ENCODE measurements around a stretch of chr2.

GRCh38 chr2:207254504-207255478 lies 89.0 kb upstream of the KLF7 start:
- CAGE, long polyA plus RNA: no peak
- RRBS: no CpG with 5 or more reads among the region's 9 CpGs

DNA sequence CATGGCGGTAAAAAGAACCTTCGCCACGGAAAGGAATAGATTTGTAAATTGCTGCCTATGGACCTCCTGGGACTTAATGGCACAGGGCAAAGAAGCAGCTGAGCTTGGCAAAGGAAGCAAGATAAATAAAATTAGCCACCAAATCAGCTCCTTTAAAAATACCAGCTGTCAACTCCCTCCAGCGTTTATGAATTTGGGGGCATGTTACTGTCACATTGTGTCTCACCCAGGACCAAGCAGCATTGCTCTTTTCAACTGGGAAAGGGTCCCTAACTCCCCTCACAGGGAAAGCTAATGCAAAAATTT lies 118.8 kb upstream of the KLF7 start:
- CAGE, long polyA plus RNA: no peak
- RRBS: no CpG with 5 or more reads among the region's 4 CpGs

- CAGE, long polyA plus RNA: no peak
- RRBS: no CpG with 5 or more reads among the region's 5 CpGs
Observed at GRCh38 chr2:207330761-207331190, 165.0 kb upstream of the KLF7 start.

- CAGE, long polyA plus RNA: no peak
- RRBS: no CpG with 5 or more reads among the region's 7 CpGs
Observed at GRCh38 chr2:207501730-207502590, 27.8 kb upstream of the CREB1 start.

DNA sequence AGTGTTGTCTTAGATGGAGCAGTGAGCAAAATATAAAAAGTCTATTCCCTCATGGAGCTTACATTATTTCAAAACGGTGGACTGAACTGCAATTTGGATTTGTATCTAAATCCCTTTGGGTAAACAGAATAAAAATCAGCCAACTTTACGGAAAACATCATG lies 76.0 kb upstream of the FZD5 start:
- CAGE, long polyA plus RNA: no peak
- RRBS: no CpG with 5 or more reads among the region's 2 CpGs

DNA sequence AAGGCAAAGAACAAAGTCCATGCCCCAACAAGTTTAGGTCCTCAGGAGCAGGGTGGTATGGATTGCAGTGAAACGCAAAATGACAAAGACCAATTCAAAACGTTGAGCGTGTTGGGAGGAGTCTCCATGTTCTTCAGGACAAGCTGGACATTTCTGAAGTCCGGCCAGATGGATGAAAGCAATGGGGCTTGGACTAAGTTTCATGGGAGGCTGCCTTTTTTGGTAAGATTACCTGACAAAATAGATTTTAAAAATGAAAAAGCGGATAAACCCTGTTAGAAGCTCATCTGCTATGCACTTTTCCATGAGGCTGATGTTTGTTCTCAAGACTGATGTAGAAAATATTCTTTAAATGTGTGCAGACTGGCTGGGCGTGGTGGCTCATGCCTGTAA lies 79.0 kb upstream of the FZD5 start:
- CAGE, long polyA plus RNA: no peak
- RRBS: no CpG with 5 or more reads among the region's 6 CpGs

GRCh38 chr2:207860736-207861185 lies 91.1 kb upstream of the FZD5 start:
- CAGE, long polyA plus RNA: no peak
- RRBS: no CpG with 5 or more reads among the region's 1 CpG

- CAGE, long polyA plus RNA: no peak
- RRBS: no CpG with 5 or more reads among the region's 5 CpGs
Observed at GRCh38 chr2:207897445-207897767, 127.7 kb upstream of the FZD5 start.

GRCh38 chr2:207926106-207926534 lies 99.2 kb downstream of the PLEKHM3 start:
- CAGE, long polyA plus RNA: no peak
- RRBS: no CpG with 5 or more reads among the region's 3 CpGs

GRCh38 chr2:209808359-209808963 lies 36.8 kb downstream of the UNC80 start:
- CAGE, long polyA plus RNA: no peak
- RRBS: 85% methylated on average over 4 of the region's 34 CpGs

DNA sequence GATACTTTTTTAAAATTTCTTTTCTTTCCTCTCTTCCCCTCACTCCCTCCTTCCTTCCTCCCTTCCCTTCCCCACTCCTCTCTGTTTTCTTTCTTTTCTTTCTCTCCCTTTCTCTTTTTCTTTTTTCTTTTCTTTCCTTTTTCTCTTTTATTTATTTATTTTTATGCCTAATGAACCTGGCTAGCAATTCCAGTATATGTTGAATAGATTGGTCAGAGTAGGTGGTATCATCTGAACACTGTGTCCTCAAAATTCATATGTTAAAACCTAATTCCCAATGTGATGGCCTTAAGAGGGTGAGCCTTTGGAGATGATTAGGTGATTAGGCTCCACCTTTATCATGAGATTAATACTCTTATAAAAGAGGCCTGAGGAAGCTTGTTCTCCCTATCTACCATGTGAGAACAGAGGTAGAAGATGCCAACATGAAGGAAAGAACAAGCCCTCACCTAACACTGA lies 30.1 kb downstream of the KANSL1L start:
- CAGE, long polyA plus RNA: no peak

DNA sequence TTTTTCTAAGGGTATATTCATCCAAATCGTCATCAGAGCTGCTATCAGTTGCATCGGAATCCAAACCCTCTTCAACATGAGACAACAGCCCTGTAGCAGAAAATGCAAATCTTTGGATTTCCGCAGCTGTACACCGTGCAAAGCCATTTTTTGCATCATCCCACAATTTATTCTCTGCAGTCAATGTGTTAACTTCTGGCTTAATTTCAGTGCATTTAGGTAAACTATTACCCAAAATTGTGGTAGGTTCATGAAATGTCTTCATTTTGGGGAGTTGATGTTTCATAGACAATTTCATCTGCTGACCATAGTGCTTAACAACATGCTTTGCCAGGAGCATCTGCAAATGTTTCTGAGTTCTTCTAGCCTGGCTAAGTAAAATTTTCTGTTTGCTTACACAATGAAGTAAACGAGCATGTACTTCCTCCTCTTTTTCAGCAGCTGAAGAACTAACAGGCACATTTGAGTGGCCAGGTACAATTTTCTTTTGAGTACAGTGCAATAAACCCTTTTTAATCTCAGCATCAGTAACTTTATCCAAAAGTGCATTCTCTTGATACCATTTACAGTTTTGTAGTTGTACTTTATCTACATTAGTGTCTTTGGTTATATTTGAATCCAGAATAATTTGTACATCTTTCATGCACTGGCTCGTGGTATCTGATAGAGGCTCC lies 17.6 kb downstream of the KANSL1L start:
- CAGE, long polyA plus RNA: no peak
- RRBS: no CpG with 5 or more reads among the region's 6 CpGs

DNA sequence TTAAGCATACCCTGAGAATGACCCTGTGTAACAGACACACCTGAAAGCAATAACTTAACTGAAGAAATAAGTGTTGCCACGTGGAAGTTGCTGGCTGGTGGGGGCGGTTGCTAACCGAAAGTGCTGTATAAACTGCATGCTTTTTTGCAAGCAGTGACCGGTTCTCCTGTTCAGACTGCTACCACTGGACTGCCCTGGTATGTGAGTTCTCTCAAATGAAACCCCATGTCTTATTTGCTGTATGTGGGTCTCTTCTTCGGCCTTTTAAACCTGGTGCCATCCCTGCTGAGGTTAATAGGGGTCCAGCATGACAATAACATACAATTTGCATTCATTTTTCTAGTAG lies 28.0 kb upstream of the ACADL start:
- CAGE, long polyA plus RNA: no peak
- RRBS: no CpG with 5 or more reads among the region's 5 CpGs

- CAGE, long polyA plus RNA: no peak
- RRBS: no CpG with 5 or more reads among the region's 7 CpGs
Observed at GRCh38 chr2:210561100-210562039, 5.0 kb downstream of the CPS1 start.

DNA sequence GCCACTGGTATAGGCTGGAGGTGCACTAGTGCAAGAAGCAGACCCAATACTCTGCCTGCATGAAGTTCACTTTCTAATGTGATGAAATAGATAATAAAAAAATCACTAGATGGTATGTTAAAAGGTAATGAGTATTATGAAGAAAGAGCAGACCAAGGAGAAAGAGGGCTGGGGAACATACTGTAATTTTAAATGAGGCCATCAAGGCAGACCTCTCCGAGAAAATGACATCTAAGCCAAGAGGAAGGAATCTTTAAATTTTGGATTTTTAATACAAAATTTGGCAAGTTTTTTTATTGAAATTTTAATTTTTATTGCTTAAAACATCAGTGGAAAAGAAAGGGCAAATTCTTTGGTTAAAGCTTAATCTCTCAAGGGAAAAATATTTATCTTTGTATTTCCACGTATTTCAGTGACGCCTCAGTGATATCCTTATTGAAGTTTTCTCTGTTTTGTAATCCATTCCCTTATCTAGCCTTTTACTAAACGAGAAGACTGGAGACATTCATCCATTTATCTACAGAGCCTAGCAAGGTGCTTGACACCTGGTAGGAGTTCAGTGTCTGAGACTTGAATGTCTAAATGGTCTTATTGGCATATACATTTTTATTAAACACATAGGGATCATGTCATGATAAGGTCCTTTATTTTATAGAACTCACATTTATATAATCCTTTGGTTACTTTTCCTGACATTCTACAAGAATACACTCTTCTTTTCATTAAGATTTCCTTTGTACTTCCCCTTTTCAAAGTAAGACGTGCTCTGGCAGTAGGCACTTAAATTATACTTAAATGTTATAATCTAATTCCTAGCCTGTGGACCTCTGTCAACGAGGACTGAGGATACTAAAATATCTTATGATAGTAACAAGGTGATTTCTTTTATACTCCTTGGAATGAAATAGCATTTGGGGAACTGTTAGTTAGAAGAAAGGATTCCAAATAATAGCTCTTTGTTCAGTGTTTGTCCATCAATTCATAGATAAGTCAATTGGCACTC lies 13.0 kb downstream of the CPS1 start:
- CAGE, long polyA plus RNA: no peak
- RRBS: no CpG with 5 or more reads among the region's 6 CpGs

GRCh38 chr2:211899797-211900530 lies 638.6 kb downstream of the ERBB4 start:
- CAGE, long polyA plus RNA: no peak
- RRBS: no CpG with 5 or more reads among the region's 6 CpGs

DNA sequence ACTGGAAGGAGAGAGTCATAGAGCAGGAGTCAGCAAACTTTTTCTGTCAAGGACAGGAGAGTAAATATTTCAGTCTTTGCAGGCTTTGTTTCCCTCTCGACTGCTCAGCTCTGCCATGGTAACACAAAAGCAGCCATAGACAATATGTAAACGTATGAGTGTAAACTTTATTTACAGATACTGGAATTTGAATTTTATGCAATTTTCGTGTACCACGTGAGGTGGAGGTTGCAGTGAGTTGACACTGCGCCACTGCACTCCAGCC lies 266.3 kb upstream of the FN1 start:
- CAGE, long polyA plus RNA: no peak
- RRBS: no CpG with 5 or more reads among the region's 5 CpGs

DNA sequence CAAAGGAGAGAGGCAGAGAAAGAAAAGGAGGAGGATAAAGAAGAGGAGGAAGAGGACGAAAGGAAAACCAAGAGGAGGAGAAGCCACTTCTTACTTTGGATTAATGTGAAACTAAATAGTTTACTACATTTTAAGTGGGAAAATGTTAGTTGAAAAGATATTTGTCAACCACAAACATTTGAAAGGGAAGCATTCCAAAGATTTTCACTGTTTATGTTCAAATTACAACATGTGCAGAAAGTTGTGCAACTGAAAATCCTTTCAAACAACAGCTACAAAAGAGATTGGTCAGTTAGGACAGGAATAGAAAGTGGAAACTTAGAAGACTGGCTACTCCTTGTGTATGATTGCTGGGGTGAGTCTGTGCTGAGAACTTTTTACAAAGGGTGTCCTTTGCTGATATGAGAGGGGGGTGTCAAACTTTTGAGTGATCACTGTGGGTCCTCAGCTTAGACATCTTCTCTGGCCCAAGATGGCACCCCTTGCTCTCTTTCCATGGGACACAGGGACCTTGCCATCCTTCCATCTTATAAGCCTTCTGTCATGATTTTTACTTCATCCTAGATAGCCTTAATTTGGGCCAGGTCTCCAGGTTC lies 277.6 kb upstream of the FN1 start:
- CAGE, long polyA plus RNA: no peak
- RRBS: no CpG with 5 or more reads among the region's 1 CpG

DNA sequence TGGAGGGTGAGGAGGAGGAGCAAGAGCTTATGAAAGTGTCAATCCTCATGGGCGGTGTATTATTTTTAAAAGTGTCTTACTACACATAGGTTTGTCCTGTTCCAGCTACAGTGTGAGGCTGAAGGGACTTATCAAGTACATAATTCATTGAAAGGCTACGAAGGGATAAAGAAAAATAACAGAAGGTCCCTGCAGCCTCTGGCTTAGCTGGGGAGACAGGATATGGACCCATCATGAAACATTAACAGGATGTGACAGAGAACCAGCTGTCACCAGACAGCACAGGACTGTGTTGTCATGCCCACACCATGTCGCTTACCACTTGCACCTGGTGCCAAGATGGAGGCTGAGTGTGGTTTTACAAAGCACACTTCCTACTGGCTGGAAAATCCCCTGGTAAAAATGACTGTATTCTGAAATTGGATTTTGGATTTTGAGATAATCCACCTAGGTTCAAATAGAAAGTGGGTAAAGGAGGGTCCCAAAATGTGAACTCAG lies 2.6 kb upstream of the MREG start:
- CAGE, long polyA plus RNA: no peak
- RRBS: no CpG with 5 or more reads among the region's 3 CpGs

DNA sequence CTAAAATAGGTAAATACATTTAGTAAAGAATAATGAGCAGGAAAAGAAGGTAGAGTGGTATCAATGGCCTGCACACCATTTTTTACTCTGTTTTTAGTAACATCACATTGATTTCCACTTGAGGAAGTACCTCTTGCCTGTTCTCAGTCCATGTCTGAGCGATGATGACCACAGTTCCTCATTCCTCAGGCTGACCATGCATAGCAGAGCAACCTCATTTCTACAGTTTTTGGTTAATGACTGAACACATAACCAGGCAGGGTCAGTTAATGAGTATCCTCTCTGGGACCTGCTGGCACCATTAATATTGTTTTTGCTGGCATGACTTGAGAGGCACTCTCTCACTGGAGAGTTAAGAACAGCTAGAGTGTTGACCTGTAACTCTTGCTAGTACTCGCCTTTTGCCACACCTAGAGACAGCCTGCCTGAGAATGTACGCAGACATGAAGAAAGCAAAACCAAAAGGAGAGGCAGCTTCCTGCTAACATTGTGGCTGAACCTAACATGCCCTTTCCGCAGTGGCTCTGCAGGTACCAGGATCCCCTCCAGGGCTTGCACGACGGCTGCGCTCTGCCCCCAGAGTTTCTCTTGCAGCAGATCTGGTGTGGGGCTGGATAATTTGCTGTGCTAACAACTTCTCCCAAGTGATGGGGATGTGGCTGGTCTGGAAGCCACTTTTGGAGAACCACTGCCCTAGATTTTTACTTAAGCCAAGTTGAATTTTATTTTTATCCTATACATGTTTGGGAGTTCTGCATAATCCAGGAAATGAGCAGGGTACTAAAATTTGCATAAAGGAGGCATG lies 23.8 kb downstream of the PECR start:
- CAGE, long polyA plus RNA: no peak
- RRBS: no CpG with 5 or more reads among the region's 7 CpGs

All from osteoblast (primary cell).